Metanephros (tissue), 2 donors: ENCODE measurements around the gene PAPOLB.

DNA sequence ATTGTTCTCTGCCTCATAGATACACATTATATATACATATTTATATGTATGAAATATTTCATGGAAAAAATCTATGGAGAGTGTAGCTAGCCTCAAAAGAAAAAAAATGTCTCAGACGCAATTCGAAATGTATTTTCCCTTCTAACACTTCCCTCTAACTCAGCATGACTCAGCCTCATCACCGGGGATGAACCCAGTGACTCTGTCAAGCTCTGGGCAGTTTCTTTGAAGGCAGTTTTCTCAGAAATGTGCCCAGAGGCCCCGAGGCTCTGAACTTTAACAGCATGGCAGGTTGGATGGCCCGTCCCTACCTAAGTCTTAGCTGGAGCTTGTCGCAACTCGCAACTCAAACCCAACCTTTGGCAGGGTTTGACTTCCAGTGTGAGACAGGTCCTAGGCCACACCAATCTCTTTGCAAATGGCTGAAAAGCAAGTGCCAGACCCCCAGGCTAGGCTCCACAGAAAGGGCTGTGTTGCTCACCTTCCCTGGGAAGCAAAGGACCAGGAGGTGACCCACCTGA, 86.9 kb downstream of the CARD11 start:
- RAMPAGE, long total RNA = no peak

GRCh38 chr7:2980300-2981126, 63.2 kb downstream of the CARD11 start:
- RAMPAGE, long total RNA = no peak

GRCh38 chr7:3042892-3043513, 664 bp downstream of the CARD11 start:
- RAMPAGE, long total RNA = no peak

DNA sequence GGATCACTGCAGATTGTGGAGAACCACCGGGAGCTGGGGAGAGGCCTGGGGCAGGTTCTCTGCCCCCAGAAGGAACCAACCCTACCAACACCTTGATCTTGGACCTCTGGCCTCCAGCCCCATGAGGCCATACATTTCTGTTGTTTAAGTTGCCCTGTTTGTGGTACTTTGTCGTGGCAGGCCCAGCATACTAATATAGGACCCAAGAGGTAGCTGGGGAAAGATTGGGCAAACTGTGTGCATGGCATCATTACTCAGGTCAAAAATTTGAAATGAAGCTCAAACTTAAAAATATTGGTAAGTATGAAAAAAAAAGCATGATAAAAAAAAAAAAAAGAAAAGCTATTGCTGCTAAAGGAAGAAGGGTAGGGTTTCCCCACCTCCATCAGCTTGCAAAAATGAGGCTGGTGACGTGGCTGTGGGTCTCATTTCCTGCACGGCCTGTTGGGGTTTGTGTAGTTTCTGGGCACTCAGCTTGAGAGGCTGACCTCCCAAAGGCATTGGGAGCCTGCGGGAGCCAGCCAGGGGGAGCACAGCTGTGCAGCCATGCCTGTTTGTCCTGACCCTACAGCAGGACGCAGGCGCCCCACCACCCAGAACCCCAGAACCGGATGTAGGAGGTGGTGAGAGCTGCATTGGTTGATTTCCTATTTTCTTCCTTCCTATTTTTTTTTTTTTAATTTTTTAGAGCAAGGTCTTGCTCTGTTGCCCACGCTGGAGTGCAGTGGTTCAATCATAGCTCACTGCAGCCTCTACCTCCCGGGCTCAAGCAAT, 48.7 kb upstream of the CARD11 start:
- RAMPAGE, long total RNA = no peak

DNA sequence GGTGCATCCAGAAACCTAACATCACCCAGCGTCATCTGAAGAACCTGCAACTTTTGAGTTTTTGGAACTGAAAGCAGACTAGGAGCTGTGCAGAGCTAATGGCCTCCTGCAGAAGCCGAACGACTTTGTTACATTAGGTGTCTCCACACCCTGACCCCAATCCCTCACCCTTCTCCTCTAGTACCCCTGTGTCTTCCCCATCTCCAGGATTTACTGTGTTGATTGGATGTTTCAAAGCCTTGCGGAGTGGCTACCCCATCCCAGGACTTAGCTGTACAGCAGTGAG, 60.5 kb upstream of the CARD11 start:
- RAMPAGE, long total RNA = no peak

DNA sequence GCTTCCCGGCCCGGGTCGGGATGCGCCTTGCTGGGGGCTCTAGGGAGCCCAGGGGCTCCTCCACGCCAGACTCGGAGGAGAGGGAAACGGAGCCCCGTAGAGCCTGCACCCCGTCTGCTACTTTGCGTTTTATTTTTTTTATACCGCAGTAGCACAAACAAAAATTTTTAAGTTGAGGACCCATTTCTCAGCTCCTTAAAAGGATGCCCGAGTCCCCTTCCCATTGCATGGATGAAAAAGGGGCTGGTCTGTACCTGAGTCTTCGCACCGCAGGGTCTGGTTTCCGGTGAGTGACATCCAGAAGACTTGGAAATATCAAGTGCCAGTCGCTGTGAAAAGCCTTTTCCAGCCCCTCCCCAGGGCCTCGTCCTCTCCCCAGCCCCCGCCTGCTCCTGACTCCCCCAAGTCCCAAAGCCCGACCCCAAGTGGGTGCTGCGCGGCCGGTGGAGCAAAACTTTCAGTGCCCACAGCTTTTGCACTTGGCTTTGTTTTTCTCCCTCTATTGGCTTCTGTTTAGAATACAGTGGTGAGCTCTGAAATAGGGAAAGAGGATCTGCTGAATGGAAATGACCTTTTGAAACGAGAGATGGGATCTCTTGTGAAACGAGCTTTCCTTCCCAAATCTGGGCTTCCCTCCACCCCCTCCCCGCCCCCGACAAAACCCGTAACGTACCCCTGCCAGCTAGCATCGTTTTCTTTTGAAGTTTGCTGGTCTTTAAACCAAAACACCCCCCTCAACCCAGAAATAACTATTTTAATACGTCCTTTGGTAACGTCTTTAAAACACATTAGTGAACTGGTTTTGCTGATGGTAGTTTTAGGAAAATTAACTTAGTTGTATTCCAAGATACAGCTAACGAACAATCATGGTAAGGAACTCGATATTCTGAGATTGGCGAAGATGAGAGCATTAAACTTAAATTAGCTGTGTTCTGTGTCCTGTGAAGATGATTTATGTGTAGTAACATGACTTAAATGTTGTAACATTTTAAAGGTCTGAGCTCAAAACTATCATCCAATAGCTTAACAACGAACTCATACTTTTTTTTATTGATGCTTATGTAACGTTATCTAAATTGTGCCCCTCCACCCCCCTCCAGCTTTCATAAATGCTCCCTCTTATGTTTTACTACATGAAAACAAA, 1.3 kb downstream of the SDK1 start:
- RAMPAGE, long total RNA = no peak

- RAMPAGE, long total RNA = no peak
Observed at GRCh38 chr7:3518745-3519187, 217.7 kb downstream of the SDK1 start.

- RAMPAGE, long total RNA = no peak
Observed at GRCh38 chr7:3733467-3734235, 432.6 kb downstream of the SDK1 start.

GRCh38 chr7:4694481-4695432, 12.7 kb downstream of the FOXK1 start:
- RAMPAGE, long total RNA = no peak

DNA sequence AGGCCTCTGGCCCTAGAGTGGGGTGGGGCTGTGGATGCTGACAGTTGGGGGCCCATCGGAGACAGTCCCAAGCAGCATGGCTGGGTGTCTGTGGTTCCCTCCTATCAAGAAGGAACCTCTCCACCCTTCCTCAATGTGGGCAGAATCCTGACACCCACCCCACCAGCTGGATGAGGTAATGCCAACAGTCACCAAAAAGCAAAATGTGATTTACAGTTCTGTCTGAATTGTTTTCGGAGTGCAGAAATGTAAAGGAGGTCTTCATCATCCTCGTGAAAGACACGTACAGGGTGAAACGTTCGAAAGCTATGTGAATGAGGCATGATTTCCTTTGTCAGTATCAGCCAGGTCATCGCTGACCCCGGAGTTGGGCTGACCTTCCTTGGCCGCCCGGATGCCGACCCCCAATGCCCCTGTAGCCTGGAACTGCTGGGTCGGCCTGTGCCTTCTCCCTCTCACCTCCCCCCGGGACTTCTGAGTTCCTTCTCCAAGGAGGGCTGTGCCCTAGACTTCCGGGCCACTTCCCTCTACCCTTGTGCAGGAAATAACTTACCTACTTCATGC, 24.4 kb downstream of the FOXK1 start:
- RAMPAGE, long total RNA = no peak

GRCh38 chr7:4708006-4708531, 26.0 kb downstream of the FOXK1 start:
- RAMPAGE, long total RNA = no peak

GRCh38 chr7:4712633-4713127, 30.6 kb downstream of the FOXK1 start:
- RAMPAGE, long total RNA = no peak

- RAMPAGE, long total RNA = no peak
Observed at GRCh38 chr7:4726458-4726899, 44.4 kb downstream of the FOXK1 start.

GRCh38 chr7:4861543-4862373, at the start of gene PAPOLB:
Gene PAPOLB, minus strand, starts transcription at chr7:4862030.
- RAMPAGE, long total RNA = no peak

- RAMPAGE, long total RNA = no peak
Observed at GRCh38 chr7:5222427-5223172, 32.6 kb downstream of the WIPI2 start.

DNA sequence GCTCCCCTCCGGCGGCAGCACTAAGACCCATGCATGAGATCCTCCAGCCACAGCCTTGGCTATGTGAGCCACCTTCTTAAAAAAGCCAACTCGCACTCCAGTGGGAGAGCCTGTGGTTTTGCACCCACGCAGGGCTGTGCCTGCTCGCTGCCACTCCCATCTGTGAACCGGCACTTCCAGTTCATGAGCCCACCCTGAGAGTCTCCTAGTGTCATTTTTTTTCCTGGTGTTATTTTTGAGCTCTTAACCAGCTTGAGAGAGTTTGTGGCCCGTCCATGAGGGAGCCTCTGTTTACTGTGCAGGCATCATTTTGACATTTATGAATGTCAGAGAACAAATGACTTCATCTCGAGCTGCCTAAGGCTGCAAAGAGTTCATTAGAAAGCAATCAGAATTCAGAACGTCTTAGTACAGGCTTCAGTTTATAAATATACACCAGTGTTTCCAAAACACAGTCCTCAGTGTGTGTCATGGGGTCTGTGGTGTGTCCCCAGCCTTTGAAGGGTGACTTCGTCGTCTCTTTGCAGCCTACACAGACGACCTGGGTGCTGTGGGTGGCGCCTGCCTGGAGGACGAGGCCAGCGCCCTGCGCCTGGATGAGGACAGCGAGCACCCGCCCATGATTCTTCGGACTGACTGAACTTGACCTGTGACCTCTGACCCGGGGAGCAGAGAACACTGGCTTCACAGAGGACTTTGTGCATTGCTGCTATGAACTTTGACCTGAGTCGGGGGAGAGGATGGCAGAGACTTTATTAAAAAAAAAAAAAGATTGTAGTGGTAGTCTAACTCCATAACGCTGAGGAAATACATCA, 40.5 kb downstream of the WIPI2 start:
- RAMPAGE, long total RNA = no peak

- RAMPAGE, long total RNA = no peak
Observed at GRCh38 chr7:5526297-5526948, 4.0 kb downstream of the ACTB start.

- RAMPAGE, long total RNA = no peak
Observed at GRCh38 chr7:5610337-5610855, 17.8 kb downstream of the FSCN1 start.

DNA sequence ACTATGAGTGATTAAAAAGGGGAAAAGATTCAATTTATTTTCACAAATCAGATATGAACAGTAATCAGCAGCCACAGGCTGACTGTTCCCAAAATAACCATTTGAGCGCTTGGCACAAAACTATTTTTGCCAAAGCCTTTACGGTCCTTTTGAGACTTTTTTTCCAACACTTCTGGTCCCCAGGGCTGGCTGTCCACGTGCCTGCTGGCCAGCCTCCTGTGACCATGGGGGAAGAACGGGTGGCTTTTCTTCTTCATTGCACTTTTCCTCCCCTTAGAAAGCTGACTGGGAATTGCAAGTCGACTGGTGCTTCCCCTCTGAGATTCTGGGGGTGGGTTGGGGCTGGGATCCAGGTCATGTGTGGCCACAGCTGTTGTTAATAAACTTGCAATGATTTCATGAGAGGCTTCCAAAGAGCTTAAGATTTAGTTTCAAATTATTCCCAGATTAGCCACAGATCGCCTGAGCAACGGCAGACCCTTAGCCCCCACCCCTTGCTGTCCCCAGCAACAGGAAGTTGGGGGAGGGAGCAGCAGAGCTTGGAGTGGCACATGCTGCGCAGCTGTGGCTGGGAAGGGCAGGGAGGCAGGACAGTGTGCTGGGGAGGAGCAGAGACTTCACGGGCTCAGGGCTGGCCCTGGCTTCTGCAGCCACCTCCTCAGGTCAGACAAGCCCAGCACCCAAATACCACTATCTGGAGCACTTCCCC, 41.5 kb downstream of the FSCN1 start:
- RAMPAGE, long total RNA = no peak

DNA sequence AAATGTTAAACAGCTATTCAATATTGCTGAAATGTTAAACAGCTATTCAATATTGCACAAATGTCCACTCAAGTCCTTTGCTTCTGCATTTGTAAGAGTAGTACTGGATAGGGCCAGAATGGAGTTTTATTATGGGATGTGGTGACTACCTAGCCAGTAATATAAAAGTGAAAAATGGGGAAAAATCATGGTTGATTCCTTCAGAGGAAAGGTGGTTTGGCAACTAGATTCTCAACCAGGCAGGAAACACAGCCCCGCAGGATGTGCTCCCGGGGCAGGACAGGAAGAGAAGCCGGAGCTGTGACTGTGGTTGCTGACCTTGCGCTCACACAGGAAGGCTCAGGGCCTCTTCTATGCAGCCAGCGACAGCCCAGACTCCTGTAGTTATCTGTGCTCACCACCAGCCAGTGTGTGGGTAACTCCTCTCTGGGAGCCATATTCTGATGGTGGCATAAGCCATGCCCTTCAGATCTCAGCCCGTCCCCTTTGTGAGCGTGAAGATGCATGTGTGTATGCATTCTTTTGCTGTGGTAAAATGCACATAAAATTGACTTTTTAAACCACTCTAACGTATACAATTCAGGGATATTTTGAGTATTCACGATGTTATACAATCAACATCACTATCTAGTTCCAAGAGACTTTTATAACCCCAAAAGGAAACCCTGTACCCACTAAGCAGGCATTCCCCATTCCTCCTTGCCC, 50.7 kb downstream of the FSCN1 start:
- RAMPAGE, long total RNA = no peak